ENCODE measurements around the gene LMNB2.

DNA sequence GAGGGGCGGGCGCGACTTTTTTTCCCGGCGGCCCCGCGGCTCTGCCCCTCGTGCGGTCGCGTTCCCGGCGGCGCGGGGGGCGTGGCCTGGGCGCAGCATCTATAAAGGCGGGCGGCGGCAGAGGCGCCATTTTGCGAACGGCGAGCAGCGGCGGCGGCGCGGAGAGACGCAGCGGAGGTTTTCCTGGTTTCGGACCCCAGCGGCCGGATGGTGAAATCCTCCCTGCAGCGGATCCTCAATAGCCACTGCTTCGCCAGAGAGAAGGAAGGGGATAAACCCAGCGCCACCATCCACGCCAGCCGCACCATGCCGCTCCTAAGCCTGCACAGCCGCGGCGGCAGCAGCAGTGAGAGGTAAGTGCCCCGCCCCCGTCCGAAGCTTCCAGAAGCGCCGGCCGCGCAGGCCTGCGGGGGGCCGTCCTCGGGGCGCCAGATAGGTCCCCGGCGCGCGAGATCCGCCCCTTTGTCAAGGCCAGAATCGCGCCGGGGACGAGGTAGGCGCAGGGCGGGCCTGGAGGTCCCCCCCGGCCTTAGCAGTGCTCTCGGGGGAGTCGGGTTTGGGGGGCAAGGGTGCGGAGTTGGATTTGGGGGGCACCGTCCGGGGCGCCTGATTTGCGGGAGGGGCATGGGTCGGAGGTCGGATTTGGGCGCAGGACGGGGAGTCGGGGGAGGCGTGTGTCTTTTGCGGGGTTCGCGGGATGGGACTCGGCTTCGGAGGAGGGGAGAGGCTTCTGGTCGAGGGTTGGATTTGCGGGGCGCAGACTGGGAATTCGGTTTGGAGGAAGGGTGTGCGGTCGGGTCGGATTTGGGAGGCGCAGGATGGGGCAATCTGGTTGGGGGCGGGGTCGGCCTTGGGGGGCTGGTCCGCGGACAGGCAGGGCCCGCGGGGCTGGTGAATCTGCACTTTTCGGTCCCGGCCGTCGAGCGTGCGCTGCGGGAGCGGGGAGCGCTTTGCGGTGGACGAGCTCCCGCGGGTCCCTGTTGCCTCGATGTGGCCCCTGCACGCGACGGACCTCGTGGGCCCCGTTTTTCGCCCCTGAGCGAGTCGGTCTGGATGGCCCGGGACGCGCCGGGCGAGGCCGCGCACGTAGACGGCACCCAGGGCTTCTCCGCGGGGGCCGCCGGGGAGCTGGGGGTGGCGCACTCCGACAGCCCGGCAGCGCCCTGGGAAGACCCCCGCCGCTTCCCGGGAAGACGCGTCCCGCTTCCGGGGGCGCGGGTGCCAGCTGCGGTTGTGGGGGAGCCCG, 12.2 kb downstream of the PEAK3 start:
- PRO-cap = bidirectional peak, plus-strand start at position 134 of the sequence, minus-strand start outside the sequence; bidirectional peak, plus-strand start at position 431 of the sequence, minus-strand start at position 323 of the sequence; unidirectional peak, plus-strand start at position 909 of the sequence

DNA sequence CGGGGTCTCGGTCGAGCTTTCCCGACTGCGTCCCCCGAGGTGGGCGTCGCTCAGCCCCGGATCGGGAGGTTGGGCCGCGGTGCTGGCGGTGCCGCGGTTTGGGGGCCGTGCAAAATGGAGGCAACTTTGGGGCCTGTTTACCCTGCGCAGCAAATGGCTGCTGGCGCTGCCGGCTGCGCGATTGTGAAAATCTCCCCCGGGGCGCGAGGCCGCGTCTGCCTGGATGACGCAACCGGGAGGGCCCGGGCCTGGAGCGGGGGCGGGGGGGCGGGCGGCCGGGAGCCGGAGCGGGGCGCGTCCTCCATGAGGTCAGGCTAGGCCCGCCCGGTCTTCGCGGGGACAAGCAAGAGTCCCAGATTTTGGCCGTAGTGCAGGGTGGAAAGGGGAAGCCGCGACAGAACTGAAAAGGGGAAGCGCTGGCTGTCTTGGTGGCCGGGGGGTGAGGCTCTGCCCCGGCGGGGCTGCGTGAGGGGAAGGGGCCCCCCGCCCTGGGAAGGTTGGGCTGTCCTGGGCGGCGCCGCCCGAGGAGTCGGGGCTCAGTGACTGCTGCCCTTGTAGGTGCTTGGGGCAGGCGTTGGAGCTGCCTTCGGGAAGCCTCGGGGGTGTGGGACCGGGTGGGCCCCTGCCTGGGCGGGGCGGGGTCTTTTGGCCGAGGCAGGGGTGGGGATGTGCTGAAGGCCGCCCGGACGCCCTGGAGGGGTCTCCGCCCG, 11.2 kb downstream of the PEAK3 start:
- PRO-cap = bidirectional peak, plus-strand start at position 368 of the sequence, minus-strand start at position 183 of the sequence

DNA sequence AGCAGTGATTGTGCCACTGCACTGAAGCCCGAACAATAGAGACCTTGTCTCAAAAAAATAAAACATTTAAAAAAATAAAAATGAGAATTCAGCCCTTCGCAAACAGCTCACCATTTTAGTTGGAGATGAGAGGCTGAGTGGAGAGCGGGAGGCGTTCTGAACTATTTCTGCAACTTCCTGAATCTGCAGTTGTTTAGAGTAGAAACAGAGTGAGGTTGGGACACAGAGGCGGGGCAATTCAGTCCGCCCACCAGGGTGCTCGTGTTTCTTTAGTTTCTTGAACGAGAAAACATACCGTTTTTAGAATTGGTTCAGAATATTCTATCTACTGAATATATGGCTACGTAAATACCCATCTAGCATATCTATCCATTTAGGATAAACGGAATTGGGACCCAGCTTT, 33.1 kb downstream of the TIMM13 start:
- PRO-cap = unidirectional peak, minus-strand start at position 169 of the sequence

GRCh38 chr19:2456507-2457240, at the start of gene LMNB2:
TSS of gene LMNB2 (minus strand) at chr19:2456959.
- PRO-cap = bidirectional peak, plus-strand start at chr19:2457103, minus-strand start at chr19:2456952

DNA sequence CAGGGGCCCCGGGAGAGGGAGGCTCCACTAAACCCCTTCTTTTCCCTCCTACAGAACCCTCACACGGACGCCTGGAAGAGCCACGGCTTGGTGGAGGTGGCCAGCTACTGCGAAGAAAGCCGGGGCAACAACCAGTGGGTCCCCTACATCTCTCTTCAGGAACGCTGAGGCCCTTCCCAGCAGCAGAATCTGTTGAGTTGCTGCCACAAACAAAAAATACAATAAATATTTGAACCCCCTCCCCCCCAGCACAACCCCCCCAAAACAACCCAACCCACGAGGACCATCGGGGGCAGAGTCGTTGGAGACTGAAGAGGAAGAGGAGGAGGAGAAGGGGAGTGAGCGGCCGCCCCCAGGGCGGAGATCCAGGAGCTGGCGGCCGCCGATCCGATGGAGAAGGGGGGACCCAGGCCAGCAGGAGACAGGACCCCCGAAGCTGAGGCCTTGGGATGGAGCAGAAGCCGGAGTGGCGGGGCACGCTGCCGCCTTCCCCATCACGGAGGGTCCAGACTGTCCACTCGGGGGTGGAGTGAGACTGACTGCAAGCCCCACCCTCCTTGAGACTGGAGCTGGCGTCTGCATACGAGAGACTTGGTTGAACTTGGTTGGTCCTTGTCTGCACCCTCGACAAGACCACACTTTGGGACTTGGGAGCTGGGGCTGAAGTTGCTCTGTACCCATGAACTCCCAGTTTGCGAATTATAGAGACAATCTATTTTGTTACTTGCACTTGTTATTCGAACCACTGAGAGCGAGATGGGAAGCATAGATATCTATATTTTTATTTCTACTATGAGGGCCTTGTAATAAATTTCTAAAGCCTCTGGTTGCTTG, 1.7 kb downstream of the GADD45B start:
- PRO-cap = bidirectional peak, plus-strand start at position 560 of the sequence, minus-strand start at position 507 of the sequence

DNA sequence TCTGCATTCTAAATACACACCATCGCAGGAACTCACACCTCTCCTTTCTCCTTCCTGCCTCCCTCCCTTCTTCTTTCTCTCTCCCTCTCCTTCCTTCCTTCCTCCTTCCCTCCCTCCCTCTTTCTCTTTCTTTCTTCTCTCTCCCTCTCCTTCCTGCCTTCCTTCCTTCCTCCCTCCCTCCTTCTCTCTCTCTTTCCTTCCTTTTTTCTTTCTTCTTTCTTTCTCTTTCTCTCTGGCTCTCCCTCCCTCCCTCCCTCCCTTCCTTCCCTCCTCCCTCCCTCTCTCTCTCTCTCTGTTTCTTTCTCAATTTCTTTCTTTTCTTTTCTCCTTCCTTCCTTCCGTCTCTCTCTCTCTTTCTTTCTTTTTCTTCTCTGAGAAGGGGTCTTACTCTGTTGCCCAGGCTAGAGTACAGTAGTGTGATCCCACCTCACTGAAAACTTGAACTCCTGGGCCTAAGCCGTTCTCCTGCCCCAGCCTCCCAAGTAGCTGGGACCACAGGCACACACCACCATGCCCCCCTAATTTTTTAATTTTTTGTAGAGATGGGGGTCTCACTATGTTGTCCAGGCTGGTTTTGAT, 64.0 kb downstream of the GADD45B start:
- PRO-cap = no peak

GRCh38 chr19:2575942-2576595, 100.1 kb downstream of the GADD45B start:
- PRO-cap = no peak

DNA sequence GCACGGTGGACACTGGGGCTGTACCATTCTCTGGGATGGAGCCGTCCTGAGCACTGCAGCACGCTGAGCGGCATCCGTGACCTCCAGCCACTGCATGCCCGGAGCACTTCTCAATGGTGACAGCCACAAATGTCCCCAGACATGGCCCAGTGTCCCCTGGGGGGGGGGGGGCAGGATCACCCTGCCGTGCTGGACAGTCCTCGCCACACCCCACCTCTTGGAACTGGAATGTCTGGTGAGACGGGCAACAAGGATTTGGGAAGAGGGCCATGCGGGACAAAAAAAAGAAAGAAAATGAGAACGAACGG, 37.3 kb downstream of the GNG7 start:
- PRO-cap = no peak

DNA sequence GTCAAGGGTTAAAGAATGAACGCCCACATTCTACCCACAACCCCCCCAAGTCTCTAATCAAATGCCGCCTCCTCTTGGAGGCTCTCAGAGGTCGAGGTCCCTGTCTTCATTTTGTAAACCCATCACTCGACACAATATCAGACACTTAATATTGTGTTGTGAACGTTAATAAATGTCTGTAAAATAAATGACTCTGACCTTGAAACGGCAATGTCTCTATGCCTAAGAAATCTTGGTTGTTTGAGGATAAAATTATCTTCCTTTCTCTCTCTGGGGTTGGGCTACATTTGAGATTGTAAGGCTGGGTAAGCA, 8.7 kb downstream of the GNG7 start:
- PRO-cap = no peak

DNA sequence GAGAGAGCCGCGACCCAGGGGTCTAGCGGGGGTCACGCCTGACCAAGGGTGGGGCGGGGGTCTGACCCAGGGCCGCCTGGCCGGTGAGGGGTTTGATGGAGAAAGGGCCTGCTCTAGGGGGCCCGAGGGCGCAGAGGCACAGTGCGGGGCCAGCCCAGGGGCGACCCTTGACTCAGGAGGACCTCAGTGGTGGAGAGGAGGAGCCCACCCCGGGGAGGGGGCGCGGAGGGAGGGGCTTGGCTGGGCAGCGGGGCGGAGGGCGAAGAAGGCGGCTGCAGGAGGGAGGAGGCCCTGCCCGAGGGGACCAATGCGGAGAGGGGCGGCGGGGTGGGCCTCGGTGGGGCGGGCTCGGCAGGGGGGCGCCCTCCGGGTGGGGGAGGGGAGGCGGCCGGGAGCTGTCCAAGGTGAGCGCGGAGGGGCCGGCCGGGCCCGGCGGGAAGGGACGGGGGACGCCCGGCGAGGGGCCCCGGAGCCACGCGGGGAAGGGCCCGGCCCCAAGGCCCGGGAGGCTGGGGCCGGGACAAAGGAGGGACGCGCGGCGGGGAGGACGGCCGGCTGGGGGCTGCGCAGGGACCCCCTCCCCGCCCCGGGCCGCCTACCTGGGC, 365 bp downstream of the DIRAS1 start:
- PRO-cap = no peak

DNA sequence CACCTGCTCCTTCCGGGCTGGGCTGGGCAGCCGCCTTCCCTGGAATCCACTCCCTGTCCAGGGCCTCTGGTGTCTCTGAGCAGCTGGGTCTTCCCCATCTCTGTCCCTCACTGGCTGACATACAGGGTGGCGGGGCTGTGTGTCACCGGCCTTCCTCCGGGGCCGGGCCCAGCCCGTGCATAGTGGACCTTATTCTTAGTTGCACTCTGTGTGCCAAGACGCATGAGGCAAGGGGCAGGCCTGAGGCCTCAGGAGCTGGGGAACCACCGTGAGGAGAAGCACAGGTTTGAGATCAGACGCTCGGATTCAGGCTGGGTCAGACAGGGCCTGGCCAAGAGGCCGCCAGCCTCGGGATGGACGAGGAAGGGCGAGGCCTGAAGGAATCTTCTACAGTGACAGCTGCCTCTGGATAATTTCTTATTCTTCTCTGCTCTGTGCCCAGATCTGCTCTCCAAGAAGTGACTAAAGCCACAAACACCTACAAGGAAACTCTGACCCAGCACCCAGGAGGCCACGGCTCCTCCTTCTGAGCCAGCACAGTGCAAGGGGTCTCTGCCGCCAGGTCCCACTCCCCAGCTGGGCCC, 11.1 kb downstream of the SGTA start:
- PRO-cap = no peak

DNA sequence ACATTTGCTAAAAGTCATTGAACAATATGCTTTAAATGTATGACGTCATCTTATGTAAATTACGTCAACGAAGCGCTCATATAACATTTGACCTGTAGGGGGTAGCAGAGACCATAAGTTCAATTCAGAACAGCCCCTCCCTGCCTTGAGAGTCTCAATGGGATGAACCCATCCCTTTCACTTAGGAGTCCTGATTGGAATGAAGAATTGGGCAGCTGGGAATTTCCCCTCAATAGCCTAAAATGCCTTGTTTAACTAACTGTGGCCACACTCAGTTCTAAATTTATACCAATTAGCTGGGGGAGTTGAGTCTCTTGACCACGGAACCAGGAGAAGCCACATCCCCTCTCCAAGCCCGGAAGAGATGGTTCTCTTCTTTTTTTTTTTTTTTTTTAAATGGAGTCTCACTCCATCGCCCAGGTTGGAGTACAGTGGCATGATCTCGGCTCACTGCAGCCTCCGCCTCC, 15.2 kb upstream of the TLE6 start:
- PRO-cap = no peak

DNA sequence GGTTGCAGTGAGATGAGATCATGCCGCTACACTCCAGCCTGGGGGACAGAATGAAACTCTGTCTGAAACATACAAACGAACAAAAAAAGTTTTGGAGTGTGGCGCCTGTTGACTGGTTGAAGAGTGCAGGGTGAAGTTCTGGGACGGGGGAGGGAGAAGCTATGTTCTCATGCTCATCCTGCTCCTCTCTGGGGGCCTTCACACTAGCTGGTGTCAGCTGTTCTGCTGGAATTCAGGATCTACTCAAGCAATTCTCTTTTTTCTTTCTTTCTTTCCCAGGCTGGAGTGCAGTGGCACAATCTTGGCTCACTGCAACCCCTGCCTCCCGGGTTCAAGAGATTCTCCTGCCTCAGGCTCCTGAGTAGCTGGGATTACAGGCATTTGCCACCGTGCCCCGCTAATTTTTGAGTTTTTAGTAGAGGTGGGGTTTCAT, 6.2 kb upstream of the TLE6 start:
- PRO-cap = no peak

- PRO-cap = no peak
Measured at GRCh38 chr19:2974265-2974913, 3.0 kb upstream of the TLE6 start.

DNA sequence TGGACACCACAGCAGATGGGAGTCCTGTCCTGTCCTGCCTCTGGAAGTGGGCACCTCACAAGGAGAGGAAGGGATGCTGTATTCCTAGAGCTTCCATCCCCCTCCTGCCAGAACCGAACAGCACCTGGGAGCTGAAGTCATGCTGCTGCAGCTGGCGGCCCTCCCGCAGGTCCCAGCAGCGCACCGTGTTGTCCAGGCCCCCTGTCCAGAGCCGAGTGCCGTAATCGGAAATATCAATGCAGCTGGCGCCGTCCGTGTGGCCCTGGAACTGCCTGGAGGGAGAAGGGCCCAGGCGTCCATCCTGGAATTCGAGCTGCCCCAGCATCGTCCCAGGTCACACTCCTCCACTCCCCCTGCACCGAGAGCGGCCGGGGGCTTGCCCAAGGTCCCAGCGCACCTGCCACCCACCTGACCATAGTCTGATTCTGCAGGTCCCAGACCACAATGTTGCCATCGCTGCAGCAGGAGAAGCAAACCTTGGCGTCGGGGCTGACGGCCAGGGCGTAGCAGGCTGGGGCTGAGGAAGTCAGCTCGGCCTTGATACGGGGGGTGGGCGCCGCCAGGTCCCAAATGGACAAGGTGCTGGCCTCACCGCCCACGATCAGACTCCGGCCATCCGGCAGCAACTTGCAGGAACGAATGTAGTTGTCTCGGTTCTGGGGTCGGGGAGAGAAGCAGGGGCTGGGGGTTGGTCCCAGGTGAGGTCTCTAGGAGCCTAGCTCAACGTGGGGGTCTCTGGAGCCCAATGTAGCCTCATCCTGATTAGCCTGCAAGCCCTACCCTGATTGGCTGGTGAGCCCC, 23.6 kb downstream of the TLE2 start:
- PRO-cap = no peak

- PRO-cap = no peak
Measured at GRCh38 chr19:3058133-3058678, 4.1 kb downstream of the TLE5 start.

- PRO-cap = no peak
Measured at GRCh38 chr19:3132822-3133241, 3.0 kb upstream of the GNA15 start.

- PRO-cap = unidirectional peak, minus-strand start at chr19:3275779; unidirectional peak, minus-strand start at chr19:3275941
Measured at GRCh38 chr19:3275380-3276487, 51.3 kb downstream of the CELF5 start.

- PRO-cap = no peak
Measured at GRCh38 chr19:3366835-3367063, 366 bp downstream of the NFIC start.

GRCh38 chr19:3367955-3368801, 1.8 kb downstream of the NFIC start:
- PRO-cap = no peak